ENCODE results near the gene BRD1.

GRCh38 chr22:46764850-46765623 lies 2.6 kb downstream of the TBC1D22A start:
- RRBS, result no CpG with 5 or more reads among the region's 8 CpGs

- RRBS, result no CpG with 5 or more reads among the region's 29 CpGs
Observed at GRCh38 chr22:46774355-46775217, 12.1 kb downstream of the TBC1D22A start.

DNA sequence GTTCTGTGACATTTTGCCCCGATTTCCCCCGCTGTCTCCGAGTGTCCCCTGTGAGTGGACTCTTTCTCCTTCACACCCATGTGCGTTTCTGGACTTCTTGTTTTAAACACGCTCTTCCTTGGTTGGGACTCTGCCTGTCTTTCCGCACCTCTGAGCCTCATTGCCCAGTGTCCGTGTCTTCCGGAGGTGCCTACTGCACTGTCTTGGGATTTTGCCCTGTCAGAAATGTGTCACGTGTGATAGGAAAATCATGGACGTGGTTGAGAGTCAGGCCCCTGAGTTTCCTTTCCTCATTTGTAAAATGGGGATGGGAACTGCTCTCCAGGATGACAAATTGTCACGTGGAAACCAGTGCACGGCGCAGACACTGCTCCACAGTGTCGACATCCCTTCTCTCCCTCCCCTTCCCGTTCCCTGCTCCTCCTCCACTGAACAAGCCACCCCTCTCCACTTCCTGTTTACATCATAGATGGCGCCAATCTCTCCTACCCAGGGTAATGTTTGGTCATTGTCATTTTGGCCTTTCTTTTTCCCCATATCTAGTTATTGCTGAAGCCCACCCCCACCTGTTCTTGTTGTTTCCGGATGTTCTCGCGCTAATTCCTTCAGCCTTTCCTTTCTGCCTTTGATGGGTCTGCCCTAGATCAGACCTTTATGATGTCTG lies 91.7 kb downstream of the TBC1D22A start:
- RRBS, result no CpG with 5 or more reads among the region's 19 CpGs

GRCh38 chr22:46915945-46916891 lies 153.8 kb downstream of the TBC1D22A start:
- RRBS, result no CpG with 5 or more reads among the region's 19 CpGs

- RRBS, result no CpG with 5 or more reads among the region's 18 CpGs
Observed at GRCh38 chr22:46942881-46943508, 180.5 kb downstream of the TBC1D22A start.

- RRBS, result no CpG with 5 or more reads among the region's 18 CpGs
Observed at GRCh38 chr22:47117023-47117437, 354.6 kb downstream of the TBC1D22A start.

DNA sequence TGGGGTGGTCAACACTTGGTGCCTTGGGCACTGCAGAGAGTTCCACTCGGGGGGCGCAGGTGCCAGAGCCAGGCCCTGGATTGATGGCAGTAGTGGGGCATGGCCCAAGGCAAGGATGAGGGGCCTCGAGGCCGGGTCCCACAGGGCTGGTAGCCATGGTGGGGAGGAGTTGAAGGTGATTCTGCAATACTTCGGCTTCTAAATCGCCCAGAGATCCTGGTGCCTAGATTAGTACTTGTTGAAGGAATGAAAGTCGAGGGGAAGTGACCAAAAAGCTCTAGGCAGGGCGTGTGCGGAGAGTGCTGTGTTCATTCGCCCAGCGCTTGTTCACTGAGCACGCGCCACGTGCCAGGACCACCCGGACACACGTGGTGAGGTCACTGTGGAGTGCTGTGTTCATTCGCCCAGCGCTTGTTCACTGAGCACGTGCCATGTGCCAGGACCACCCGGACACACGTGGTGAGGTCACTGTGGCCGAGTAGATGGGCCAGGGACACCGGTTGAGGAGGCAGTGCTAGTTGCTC lies 373.1 kb downstream of the TBC1D22A start:
- RRBS, result 93% methylated on average over 6 of the region's 23 CpGs

GRCh38 chr22:47198892-47199794 lies 436.7 kb downstream of the TBC1D22A start:
- RRBS, result 45% methylated on average over 9 of the region's 43 CpGs

GRCh38 chr22:47200132-47200687 lies 437.8 kb downstream of the TBC1D22A start:
- RRBS, result no CpG with 5 or more reads among the region's 17 CpGs

DNA sequence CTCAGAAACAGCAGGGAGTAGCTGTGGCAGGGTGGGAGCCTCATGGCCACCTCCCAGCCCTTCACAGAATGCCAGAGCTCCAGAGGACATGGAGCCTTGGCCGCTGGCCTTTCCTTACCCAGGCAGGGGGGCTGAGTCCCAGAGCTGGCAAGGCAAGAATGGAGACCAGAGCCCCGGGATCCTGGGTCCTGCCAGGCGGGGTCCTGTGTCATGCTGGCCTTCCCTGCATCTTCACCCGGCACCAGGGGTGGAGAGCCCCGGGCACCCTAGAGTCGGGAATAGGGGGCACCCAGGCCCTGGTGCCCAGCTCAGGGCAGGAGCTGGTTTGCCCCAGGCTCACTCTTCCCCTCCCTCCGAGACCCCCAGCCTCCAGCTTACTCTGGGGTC lies 519.9 kb downstream of the TBC1D22A start:
- RRBS, result 4% methylated on average over 3 of the region's 7 CpGs

DNA sequence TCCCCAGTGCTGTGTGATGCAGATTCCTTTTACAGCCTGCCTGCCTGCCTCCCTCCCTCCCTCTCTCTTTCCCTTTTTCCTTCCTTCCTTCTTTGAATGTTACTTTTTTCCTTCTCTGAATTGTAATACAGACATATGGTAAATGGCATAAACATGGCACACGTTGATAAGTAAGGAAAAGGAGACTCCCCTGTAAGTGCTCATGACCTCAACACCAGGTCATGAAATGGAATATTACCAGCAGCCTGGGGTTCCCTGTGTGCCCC lies 779.1 kb upstream of the TAFA5 start:
- RRBS, result no CpG with 5 or more reads among the region's 1 CpG

DNA sequence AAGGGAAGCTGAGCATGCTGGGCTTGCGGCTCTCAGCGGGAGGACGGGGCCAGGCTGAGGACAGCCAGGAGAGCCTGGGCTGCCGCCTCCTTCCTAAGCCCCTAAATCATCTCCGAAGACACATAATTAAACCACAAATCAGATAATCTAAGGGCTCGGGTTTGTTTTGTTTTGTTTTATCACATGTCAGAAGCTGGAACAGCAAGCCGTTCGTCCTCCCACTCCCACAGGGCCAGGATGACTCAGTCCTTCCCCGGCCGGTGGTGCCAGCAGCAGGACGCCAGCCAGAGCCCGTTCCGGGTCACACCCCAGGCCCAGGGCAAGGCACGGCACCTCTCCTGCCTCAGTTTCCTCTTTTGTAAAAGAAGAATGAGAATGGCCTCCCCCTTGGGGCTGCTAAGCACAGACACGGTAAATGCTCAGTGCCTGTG lies 399.3 kb upstream of the TAFA5 start:
- RRBS, result 12% methylated on average over 4 of the region's 15 CpGs

DNA sequence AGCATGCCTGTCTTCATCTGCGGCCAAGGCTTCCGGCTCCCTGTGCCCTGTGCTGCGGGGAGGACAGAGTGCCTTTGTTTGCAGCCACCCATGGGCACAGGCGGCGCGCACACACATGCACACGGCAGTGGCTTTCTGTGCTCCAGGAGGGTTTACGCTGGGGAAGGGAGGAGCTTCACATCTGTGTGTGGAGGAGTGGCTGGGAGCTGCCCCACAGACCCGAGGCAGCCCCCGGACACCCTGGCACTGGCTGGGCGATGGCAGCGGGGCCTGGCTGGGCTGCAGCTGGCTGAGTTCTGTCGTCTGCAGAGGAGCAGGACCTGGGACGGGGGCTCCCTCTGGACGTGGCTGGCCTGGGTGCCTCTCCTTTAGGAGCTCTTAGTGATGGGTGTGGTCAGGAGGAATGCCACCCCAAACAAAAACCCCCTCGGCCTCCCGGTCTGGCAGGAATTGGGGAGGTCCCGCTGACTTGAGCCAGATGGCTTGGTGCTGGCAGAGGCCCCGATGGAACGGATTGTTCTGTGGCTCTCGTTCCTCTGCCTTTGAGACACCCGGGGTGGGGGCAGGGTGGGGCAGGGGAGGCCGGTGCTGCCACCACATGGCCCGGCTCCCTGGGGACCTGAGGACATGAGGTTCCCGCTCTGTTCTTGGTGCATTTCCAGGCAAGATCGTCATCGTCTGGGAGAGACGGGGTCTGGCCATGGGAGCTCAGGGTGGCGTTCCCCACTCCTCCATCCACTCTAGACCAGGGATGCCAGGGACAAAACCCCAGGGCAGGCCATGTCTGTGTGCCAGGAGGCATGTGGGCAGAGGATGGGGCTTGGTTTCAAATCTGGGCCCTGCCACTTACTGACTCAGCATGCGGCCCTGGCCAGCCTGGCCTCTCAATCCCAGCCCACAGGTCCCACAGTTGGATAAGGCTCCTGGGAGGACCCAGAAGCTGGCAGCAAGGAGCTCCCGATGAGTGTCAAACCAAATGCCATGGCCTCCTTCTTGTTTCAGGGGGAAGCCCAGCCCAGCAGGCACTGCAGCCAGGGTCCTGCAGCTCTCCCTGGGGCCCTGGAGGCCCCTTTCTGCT lies 47.6 kb downstream of the TAFA5 start:
- RRBS, result 2% methylated on average over 4 of the region's 31 CpGs

GRCh38 chr22:48868016-48868386 lies 378.6 kb downstream of the TAFA5 start:
- RRBS, result no CpG with 5 or more reads among the region's 10 CpGs

GRCh38 chr22:49592699-49593550 lies 234.7 kb downstream of the BRD1 start:
- RRBS, result 0% methylated on average over 2 of the region's 12 CpGs

- RRBS, result no CpG with 5 or more reads among the region's 7 CpGs
Observed at GRCh38 chr22:49610457-49611360, 217.0 kb downstream of the BRD1 start.

DNA sequence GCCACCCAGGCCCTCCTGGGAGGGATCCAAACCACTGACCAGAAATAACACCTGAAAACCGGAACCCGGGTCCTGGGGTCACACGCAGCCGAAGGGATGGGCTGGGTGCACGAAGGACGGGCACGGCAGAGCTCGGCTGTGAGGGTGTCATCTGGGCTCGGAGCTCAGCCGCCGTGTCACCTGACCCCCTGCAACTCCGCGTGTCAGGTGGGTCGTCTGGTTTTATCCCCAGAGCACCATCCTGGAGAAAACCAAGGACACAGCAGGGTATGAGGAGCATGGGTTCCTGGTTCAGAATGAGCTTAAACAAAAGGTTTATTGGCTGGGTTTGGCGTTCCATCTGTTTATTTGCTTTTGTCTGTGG lies 102.0 kb downstream of the BRD1 start:
- RRBS, result no CpG with 5 or more reads among the region's 15 CpGs

DNA sequence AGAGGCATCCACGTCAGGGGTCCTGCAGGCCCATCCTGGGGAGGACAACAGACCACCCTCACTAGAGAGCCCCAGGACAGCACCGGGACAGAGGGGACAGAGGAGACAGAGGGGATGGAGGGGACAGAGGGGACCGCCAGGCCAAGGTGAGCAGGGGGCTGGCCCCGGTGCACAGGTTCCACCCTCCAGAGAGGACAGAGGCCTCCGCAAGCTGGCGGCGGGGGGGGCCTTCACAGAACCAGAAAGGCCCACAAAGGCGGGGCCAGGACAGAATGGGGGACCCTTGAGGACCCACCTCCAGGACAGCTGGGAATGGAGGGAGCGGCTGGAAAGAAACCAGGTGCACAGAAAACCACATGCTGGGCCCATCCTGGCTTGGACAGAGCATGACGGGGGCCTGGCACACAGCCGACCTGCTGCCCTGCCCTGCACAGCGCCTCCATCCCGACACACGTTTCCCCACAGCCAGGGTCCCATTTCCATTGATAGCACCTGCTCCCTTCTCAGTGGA lies 28.4 kb downstream of the BRD1 start:
- RRBS, result 94% methylated on average over 3 of the region's 14 CpGs

DNA sequence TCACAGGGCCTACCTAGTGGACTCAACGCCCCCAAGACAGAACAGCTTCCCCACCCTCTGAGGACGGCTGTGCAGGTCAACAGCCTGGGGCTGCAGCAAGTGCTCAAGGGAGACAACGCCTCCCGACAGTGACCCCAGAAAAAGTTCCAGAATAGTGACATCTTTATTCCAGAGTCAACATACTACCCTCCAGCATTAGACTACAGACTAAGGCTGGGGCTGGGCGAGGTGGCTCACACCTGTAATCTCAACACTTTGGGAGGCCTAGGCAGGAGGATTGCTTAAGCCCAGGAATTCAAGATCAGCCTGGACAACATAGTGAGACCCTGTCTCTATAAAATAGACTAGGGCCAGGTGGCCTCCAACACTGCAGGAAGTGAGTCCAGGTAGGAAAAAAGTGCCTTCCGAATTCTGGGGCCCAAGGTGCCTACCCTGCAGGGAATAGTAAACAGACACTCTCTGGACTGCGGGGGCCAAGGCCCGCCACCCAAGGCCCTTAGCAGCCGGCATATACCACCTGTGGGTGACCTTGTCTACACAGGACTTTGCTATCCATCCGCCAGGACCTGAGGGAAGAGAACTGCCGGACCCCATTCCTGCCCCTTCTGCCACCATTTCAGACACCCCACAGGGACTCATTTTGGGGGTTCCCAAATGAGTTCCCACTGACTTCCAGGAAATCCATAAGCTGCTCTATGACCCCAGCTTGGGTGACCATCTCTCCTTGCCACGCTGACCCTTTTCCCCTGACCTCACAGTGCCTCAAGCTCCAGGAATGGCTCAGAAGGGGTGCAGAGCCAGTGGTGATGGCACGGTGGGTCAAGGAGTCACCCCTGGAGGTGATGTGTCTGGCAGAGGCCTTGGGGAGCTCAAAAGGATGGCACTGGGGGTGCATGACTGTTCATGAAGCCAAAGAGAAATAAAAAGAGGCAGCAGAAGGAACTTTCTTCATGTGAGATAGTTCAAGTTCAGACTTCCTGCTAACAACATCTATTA lies 11.0 kb downstream of the BRD1 start:
- RRBS, result 93% methylated on average over 3 of the region's 13 CpGs

GRCh38 chr22:49827252-49828023 lies at the start of gene BRD1:
BRD1 (minus strand) TSS chr22:49827873.
- RRBS, result 2% methylated on average over 95 of the region's 145 CpGs